Occipital lobe (tissue), 2 donors: ENCODE measurements around the genes RSL24D1 and RAB27A.

GRCh38 chr15:52378925-52380093 lies 83.7 kb upstream of the MYO5C start:
- RAMPAGE, long total RNA = no peak

- RAMPAGE, long total RNA = no peak
Observed at GRCh38 chr15:52415978-52416292, 112.7 kb downstream of the MYO5A start.

GRCh38 chr15:52589390-52589867 lies 20.6 kb upstream of the ARPP19 start:
- RAMPAGE, long total RNA = no peak

DNA sequence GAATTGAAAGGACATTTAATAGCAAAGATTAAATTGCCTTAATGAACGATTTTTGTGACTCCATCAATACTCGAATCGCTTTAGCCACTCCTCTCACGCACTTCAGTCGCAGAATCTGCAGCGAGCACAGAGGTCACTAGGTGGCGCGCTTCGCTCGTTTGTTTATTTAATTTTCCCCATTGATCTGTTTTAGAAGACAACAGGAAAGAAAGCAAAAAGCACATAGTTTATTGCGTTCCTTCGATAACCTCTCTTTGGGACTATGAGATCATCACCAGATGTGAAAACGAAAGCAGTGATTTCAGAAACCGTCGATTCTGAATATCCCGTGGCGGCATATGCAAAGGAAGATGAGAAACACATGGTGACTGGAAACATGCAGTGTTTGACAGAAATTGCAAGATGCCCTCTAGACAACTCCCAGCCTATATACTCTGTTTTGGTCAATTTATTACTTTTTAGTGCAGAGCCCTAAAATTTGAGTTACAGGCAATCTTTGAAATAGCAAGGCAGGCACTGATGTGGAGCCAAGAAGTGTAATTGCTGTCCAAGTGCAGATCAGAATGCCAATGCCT lies 9.5 kb downstream of the ONECUT1 start:
- RAMPAGE, long total RNA = no peak

- RAMPAGE, long total RNA = no peak
Observed at GRCh38 chr15:52785326-52786058, 4.6 kb downstream of the ONECUT1 start.

DNA sequence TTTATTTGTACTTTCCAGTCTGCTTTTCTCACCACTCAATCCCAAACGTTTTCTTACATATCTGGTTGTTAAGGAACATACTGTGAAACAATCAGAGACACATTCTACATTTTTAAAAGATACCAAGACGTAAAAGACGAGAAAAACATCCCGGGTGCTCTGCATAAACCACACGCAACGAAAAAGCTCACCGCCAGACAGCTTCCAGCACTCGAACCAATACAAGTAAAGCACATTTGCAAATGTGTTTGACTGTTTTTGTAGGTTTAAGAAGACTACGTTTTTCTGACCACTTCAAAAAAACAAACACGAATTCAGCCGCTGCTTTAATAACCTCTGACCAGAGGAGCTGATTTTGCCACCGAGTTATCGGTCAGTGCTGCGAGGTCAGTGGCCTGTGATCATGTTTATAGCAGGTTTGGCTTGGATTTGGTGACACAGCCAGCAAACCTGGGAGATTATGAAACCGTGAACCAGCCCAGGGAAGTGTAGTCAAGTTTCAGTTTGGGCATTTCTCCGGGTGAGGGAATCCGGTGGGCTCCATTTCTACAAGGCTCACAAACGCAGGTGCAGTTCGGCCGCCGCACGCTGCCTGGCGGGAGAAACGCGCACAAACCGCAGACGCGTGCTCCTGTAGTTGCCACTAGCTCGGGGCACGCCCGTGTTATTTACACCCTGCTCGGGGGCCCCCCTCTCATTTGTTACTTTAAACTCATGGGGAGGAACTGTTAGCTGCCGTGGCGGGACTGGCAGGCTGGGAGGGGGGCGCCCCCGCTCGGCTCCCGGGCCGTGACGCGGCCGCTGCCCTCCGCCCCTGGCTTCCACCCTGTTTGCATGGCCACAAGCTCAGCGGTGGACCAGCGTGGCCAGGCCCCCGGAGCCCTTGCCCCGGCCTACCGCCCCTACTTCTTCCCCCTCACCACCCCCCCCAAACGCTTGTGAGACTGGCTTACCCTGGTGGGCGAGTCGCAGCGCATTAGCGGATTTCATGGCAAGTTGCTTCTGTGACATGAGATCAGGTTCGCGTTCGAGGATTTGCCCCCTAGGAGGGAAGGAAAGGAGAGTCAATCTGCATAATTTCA lies 13.5 kb upstream of the ONECUT1 start:
- RAMPAGE, long total RNA = no peak

- RAMPAGE, long total RNA = no peak
Observed at GRCh38 chr15:53446845-53447507, 312.5 kb downstream of the WDR72 start.

DNA sequence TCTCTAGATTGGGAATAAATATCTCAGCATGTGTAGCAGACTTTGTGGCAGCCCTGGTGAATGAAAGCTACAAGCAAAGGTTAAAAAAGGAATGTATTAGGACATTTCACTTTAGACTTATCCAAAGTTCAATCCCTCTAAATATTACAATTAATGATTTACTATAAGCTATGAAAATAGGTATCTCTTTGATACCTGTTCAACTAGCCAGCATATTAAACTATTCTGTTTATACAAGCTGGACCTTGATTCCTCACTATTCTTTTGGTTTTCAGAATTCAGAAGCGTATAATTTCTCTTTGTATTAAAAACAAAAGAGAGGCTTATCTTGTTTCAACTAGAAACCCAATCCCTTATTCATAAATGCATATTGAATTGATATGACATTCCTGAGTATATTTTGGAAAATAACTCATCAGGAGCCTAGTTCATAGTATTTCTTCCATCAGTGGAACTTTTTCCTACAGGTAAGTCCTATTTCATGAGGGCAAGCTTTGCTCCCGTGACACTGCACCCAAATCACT lies 38.0 kb downstream of the WDR72 start:
- RAMPAGE, long total RNA = no peak

GRCh38 chr15:53976773-53977217 lies 1.4 kb upstream of the UNC13C start:
- RAMPAGE, long total RNA = no peak

DNA sequence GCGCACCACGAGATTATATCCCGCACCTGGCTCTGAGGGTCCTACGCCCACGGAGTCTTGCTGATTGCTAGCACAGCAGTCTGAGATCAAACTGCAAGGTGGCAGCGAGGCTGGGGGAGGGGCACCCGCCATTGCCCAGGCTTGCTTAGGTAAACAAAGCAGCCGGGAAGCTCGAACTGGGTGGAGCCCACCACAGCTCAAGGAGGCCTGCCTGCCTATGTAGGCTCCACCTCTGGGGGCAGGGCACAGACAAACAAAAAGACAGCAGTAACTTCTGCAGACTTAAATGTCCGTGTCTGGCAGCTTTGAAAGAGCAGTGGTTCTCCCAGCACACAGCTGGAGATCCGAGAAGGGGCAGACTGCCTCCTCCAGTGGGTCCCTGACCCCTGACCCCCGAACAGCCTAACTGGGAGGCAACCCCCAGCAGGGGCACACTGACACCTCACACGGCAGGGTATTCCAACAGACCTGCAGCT lies 132.4 kb downstream of the RSL24D1 start:
- RAMPAGE, long total RNA = no peak

GRCh38 chr15:55196803-55197280 lies at the start of gene RSL24D1:
Gene RSL24D1, minus strand, starts transcription at chr15:55196941.
- RAMPAGE, long total RNA = start-site peak on the minus strand at chr15:55196890-55196946, 2,052 and 997 reads in 2 replicates

DNA sequence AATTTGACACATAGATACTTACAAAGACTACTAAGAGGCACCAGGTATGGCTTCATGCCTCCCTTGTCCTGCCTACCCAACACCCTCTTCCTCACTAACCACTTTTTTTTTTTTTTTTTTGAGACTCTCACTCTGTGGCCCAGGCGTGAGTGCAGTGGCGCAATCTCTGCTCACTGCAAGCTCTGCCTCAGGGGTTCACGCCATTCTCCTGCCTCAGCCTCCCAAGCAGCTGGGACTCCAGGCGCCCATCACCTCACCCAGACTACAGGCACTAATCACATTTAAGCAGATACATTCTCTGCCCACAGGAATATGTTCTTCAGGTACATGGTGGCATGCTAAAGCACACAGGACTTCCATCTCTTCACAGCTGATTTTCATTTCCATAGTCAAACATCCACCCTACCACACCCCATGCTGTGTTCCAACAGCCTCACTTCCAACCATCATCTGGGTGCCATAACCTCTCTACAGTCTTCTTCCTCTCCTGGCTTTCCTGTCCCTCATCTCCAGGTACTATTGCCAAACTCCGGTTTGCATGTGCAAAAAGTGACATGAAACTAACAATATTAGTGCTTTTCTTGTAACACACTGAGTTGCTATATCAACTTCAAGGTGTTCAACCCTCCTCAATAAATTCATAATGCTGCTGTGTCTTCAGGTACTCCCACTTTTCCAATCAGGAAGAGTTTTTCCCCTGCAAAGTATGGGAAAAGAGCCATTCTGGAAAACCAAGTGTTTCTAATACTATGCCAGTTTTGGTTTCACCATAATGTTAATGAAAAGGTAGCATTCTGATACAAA lies 41.6 kb downstream of the RAB27A start:
- RAMPAGE, long total RNA = no peak

GRCh38 chr15:55289662-55290066 lies at the start of gene RAB27A:
Gene RAB27A, minus strand, starts transcription at chr15:55289813.
- RAMPAGE, long total RNA = no peak

- RAMPAGE, long total RNA = no peak
Observed at GRCh38 chr15:55356792-55357752, 38.0 kb downstream of the PIGB start.

DNA sequence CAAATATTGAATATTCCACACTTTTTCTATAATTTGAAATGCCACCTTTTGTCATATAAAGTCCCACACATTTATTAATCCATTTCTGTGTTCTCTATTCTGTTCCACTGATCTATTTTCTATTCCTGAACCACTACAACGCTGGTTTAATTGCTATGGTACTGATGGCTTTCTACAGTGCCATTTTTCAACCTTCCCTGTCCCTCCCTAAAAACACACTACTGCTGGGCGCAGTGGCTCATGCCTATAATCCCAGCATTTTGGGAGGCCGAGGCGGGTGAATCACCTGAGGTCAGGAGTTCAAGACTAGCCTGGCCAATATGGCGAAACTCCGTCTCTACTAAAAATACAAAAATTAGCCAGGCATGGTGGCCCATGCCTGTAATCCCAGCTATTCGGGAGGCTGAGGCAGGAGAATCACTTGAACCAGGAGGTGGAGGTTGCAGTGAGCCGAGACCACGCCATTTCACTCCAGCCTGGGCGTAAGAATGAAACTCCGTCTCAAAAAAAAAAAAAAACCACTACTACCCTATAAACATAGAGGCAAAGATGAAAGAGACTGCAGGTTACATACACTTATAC lies 6.9 kb downstream of the CCPG1 start:
- RAMPAGE, long total RNA = no peak

- RAMPAGE, long total RNA = no peak
Observed at GRCh38 chr15:55526577-55526776, 18.4 kb upstream of the DNAAF4 start.

GRCh38 chr15:55627610-55628101 lies 39.5 kb upstream of the PYGO1 start:
- RAMPAGE, long total RNA = no peak

DNA sequence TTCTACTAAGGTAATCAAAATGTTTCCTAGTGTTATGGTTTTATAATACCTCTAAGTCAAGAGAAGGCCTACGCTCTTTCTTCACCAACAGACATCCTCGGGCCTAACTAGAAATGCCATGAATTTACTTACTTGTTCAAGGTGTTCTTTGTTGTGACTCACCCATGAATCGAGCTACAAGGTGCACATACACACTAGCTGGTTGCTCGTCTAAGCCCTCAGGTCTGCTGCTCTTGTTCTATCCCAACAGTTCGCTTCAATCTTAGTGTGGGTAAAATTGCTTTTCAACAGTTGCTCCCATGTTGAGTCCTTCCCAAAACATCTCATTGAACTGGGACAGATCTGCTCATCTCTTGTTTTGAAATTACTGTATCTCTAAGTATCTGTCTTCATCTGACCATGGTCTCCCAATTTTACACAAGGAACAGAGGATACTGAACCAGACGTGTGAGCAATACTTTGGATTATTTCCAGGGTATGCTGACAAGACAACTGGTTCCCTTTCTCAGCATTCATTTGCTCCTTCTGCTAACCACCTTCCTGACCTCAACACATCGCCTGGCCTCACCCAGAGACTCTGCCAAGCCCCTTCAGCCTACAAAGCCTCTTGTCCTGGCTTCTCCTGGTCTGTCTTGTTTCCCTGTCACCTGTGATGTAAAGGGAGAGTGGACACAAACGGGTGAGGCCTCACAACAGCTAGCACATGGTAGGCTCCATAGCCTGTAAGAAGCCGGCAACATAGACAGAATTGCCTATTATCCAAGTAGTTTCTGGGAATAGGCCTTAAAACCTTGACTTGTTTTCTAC lies 84.2 kb downstream of the NEDD4 start:
- RAMPAGE, long total RNA = no peak

DNA sequence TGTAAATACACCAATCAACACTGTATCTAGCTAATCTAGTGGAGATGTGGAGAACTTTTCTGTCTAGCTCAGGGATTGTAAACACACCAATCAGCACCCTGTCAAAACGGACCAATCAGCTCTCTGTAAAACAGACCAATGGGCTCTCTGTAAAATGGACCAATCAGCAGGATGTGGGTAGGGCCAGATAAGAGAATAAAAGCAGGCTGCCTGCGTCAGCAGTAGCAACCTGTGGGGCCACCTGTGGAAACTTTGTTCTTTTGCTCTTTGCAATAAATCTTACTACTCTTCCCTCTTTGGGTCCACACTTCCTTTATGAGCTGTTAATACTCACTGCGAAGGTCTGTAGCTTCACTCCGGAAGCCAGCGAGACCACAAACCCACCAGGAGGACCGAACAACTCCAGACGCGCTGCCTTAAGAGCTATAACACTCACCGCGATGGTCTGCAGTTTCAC lies 47.0 kb upstream of the ZNF280D start:
- RAMPAGE, long total RNA = no peak

GRCh38 chr15:56933001-56933888 lies 14.8 kb downstream of the TCF12 start:
- RAMPAGE, long total RNA = no peak